Skin of body (tissue), 2 donors: ENCODE measurements around a stretch of chr10.

- RAMPAGE, long total RNA, result no peak
Observed at GRCh38 chr10:4217147-4217717, 432.2 kb upstream of the KLF6 start.

GRCh38 chr10:4651730-4651991 is 174.3 kb upstream of the AKR1E2 start:
- RAMPAGE, long total RNA, result no peak

DNA sequence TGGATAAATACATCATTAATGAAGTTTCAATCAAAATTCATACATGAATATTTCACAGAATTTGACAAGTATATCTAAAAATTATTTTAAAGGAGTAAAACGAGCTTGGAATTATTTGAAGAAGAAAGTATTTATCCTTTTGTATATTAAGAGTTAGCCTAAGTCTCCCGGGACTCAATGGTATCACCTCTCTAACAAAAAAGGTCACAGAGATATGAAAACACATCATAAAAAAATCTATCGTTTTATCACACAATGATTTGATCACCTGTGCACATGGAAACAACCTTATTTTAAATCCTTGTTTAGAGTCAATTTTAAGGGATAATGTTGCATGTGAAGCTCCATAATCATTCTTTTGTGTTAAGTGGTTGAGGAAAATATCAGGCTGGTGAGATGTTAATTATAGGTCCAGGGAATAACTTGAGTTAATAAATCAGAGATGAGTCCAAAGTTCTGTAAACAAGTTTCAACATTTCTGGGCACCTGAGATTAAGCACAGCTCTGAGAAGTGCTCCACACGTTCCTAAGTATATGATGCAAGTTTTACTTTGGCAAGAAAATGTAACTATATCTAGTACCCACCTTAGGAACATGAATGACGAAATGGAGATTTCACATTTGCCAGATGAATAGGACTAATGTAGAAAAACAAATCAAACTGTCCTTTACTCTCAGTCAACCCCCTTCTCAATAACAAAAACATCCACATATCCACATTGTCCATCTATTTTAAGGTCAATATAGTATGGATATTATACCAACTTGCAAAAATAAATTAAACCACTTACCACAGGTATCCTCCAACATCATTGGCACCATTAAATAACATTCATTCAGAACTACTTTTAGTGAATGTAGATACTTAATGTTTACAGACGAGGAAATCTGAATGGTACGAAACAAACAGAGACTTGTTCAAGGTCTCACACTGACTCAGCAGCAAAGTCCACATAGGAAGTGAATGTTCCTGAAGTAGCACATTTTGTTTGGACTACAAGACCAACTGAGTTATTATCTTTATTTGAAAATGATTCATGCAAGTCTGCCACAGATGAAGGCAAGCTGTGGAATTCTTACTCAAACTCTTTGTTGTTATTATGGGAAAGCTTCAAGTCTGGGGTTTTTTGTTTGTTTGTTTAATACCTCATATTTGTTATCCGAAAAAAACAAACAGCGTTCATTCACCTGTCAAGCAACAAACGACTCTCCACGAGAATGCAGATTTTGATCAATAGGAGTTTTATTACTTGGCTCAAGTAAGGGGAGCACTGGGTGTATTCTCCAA is 148.3 kb upstream of the AKR1E2 start:
- RAMPAGE, long total RNA, result no peak

DNA sequence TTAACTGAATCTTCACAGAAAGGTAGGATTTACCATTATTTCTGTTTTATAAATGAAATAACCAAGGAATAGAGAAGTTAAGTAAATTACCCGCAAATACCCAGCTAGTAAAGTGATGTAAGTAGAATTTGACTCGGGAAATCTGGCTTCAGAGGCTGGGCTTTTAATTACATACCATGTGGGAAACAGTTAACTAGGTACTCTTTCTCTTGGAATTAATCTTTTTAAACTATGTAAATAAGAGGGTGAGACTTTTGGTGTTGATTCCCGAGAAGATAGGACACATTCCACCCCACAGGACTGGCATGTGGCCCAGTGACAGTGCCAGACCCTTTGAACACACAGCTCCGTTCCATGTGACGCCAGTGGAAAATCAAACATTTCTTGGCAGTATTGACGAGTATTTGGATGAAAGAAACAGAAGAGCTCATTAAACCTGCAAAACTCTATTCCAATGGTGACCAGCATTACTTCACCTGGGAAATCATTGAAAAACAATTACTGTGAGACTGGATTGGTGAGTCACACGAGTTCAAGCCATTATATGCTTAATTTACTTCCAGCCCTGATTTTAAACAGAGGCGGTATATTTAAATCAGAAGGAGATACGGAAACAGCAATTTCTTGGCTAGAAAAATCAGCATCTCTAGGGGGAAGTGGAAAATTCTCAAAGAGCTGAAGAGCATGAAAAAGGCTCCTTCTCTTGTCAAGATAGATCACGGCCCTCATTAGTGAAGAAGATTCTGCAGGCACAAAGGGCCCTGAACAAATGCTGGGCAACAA is 25.8 kb downstream of the AKR1E2 start:
- RAMPAGE, long total RNA, result no peak

DNA sequence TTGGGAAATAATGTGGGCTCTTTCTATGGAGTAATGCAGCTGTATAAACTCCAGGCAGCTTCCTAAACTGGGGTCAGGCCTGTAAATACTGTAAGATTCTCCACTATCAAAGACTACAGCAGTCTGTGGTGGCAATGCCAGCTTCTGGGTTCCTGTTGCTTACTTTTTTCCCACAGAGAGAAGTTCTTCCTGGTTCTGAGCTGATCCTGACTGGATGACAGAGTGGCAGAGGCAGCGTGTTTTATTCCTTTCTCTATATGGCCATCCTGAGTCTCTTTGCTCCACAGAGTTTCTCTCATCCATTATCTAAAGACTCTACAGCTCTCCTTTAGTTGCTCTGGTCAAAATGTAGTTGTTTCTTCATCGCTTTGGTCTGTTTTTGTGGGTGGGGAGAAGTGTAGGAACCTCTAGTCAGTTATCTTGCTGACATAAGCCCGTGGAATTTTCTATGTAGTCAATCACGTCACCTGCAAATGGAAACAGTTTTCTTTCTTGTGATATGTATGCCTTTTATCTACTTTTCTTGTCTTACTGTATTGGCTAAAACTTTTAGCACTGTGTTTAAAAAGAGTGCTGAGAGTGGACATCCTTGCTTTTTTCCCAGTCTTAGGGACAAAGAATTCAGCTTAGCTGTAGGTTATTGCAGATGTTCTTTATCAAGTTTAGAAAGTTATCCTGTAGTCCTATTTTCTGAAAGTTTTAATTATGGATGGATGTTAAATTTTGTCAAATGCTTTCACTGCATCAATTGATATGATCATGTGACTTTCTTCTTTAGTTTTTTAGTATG is 42.2 kb downstream of the AKR1E2 start:
- RAMPAGE, long total RNA, result no peak

- RAMPAGE, long total RNA, result no peak
Observed at GRCh38 chr10:4947631-4948258, 15.5 kb upstream of the AKR1C1 start.

DNA sequence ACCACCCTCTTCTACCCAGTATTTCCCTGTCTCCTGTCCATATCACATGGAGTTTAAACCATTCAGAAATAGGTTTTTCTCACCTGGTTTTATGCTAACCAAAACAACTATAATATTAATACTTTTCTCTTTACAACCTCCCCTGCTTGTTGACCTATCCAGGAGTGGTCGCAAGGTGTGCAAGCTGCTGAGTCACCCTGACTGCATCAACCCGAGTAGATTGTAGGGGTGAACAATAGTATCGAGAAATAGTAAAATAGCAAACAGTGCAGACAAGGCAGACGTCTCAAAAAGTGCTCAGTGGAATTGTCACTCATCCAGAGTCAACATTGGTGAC is 6.4 kb upstream of the AKR1C1 start:
- RAMPAGE, long total RNA, result no peak

DNA sequence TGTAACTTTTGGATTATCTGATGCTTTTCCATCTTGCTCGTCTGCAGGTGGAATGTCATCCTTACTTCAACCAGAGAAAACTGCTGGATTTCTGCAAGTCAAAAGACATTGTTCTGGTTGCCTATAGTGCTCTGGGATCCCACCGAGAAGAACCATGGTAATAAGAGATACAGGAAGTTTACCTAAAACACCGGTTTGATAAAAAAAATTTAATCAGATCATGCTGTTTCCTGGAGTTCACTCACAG is 8.9 kb downstream of the AKR1C1 start:
- RAMPAGE, long total RNA, result no peak

DNA sequence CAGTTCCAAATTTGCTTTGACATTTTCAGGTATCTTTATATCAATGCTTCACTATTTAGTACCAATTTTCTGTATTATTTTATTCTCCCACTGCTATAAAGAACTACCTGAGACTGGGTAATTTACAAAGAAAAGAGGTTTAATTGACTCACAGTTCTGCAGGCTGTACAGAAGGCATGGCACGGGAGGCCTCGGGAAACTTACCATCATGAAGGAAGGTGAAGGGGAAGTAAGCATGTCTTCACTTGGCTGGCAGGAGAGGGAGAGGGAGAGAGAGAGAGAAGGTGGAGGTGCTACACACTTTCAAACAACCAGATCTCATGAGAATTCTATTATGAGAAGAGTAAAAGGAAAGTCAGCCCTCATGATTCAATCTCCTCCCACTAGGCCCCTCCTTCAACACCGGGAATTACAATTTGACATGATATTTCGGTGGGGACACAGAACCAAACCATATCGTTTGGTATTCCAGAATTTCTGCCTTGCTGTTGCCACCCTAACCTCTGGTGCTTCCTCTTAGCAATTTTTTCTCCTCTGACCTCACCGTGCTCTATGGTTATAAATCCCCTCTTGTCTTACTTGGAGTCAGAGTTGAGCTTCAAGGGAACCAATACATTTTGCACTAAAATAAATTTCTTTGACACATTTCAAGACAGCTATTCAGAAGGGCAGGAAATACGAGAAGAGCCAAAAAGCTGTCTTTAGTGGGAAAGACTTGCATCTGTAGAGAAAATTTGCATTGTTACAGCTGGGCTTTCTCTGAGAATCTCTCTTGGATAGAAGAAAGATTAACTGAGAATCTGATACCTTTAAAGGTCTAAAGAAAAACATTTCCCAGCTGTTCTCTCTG is 14.3 kb upstream of the AKR1C2 start:
- RAMPAGE, long total RNA, result no peak

DNA sequence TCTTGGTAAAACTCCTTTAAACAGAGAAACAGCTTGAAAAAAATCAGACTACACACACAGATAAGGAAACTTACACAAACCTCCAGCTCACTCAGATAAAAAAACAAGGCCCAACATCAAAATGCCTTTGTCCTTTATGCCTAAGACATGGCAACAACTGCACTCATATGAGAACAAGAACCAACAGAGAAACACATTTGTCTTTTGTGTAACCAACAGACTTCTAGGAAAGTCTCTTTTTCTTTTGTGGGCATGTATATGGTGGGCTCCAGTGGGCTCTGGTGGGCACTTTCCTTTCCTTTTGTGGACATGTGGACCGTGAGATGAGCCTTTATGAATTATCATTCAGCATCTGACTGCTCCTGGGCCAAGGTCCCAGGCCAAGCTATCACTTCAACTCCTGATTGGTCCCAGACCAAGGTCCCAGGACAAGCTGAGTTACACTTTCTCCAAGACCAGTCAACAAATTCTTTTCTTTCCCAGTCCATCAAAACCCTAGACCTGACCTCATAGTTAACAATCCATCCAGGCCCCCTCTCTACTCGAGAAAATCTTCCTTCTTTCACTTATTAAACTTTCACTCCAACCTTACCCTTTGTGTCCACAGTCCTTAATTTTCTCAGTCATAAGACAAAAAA is 1.1 kb downstream of the AKR1C8 start:
- RAMPAGE, long total RNA, result no peak

- RAMPAGE, long total RNA, result no peak
Observed at GRCh38 chr10:5199114-5199917, 2.7 kb downstream of the AKR1C4 start.

GRCh38 chr10:5447103-5448219 is 35.1 kb downstream of the NET1 start:
- RAMPAGE, long total RNA, result no peak

- RAMPAGE, long total RNA, result no peak
Observed at GRCh38 chr10:5465753-5466987, 33.2 kb downstream of the CALML5 start.

- RAMPAGE, long total RNA, result no peak
Observed at GRCh38 chr10:5476679-5477937, 22.3 kb downstream of the CALML5 start.

DNA sequence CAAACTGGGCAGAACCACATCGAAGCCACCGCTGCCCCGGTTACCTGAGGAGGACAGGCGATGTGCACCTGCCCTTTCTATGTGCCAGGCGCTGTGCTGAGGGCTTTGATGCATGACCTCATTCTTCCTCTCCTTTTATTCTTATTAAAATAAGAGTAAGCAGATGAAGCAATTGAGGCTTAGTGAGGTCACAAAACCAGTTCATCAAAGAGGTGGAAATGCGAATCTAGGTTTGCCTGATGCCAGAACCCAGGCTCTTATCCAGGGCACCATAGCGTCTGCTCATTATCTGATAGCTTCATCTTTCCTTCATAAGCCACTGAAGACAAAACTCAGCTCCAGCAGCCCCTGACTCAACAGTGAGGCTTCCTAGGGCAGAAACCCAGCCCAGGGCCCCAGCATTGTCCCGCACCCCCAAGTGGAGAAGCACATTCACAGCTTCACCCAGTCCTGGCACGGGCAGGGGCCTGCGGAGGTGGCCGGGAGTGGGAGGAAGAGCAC is 10.1 kb upstream of the CALML5 start:
- RAMPAGE, long total RNA, result no peak

DNA sequence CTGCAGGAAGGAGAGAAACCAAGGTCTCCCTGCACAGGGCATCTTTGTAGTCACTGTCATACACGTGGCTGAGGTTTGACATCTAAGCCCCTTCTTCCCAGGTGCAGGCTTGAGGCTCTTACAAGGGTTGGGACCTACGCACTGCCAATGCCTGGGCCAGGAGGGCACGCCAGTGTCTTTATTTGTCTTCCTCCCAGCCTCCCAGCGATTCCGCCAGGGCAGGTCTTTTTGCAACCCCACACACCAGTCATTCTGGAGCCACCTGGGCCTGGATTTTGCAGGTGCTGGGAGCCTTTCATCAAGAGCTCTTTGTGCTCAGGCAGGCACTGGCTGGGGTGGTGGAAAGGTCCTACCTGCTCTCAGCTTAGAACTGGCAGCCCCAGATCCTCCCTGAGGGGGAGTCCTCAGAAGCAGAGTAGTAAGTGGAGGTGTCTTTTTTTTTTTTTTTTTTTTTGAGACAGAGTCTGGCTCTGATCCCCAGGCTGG is 3.1 kb downstream of the CALML3 start:
- RAMPAGE, long total RNA, result no peak

DNA sequence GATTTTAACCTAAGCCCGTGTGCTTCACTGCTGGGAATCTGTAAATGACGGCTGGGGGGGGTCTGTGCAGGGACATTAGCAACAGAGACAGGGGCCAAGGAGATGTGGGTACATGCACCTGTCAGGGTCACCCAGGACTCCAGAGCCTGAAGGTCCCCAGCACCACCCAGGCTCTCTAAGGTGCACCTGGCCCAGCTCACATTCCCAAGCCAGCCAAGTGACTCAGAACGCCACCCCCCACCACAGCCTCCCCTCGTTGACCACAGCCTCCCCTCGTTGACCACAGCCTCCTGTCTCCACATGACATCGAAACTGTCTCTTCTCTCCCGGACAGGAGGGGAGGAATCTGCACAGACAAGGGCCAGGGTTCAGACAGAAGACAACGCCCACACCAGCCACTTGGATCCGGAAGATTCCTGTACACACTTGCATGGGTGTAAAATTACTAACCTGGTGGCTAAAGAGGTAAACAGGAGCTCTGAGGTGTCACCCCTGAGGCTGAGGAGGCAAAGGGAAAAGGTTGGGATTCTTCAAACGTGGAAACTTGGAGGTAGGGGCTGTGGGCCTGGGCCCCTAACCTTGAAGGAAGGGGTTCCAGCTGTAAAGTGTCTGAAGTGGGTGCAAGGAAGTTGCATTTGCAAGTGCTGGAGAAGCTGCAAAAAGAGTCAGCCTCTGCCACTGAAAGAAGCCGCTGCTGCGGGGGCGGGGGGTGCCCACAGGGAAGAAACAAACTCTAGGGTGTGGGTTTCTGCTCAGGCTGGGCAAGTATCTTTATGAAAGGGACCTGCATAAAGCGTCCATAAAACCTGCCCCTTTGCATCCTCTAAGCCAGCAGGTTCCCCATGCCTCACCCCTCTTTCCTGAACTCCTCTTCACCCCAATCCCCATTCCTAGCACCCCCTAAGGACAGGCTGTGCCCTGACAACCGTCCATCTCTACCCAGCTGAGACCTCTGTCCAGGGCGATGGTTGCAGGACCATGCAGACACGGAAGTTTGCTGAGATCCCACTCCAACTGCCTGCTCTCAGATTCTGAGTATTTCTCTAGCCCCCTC is 27.1 kb downstream of the CALML3 start:
- RAMPAGE, long total RNA, result no peak

DNA sequence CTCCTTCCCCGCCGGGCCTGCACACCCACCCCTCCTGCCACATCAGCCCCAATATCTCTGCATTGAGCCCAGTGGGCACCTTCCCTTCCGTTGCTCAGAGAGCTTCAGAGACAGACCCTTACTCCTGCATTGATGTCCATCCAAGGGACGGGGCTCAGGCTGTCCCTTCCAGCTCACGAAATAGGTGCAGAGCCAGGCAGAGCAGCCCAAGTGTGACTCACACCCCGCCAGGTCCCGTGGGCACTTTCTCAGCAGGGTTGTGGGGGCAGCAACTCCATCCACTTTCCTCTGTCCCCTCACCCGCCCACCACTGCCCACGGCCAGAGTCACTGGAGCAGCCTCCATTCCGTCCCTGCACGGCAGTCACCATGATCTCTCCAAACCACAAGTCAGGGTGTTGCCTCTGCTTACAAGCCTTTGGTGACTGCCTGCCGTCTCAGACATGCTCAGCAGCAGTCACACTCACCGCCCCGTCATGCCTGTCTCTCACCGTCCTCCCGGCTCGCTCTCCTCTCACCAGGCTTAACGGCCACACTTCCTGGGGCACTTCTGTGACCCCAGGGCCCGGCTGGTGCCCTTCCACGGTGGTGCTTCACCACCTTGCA is 39.2 kb downstream of the CALML3 start:
- RAMPAGE, long total RNA, result no peak

DNA sequence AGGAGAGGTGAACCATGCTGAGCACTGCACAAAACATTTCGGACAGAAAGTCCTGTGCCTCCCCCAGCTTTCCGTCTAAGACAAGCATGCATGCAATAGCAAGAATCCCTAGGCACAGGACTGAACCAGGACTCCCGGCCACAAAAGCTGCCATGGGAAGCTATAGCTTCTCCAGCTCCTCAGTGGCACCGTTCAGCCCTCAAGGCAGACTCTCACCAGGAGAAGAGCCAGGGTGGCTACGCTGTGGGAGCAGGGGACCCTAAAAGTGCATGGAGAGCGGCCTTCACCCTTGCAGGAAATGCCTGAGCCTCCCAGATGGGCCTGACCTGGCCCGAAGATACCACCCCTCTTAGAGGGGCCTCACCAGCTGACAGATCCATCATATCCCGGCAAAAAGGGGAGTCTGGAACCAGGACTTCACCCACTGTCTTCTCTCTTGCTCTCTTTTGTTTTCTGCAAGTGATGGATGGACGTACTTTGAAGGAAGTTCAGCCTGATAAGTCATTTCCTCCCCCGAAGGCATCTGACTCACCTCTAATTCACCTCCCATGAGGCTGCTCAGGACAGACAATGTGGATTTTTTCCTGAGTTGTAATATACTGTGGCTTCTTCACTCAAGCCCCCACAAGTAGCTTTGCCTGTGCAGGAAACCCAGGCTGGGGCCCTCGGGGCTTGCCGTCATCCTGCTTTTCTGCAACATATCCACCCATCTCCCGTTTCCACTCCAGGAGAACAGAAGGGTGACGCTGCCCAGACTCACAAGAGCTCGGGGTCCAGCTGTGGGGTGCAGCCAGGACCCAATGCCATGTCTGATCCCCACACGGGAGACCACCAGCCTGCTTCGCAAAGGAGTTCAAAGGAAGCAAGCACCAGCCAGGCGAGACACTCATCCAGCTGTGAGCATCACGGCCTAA is 70.5 kb downstream of the ASB13 start:
- RAMPAGE, long total RNA, result no peak

GRCh38 chr10:5628011-5628870 is 38.2 kb downstream of the ASB13 start:
- RAMPAGE, long total RNA, result no peak